SJSA1 (cell line): ENCODE data around the genes MGMT and C10orf143.

DNA sequence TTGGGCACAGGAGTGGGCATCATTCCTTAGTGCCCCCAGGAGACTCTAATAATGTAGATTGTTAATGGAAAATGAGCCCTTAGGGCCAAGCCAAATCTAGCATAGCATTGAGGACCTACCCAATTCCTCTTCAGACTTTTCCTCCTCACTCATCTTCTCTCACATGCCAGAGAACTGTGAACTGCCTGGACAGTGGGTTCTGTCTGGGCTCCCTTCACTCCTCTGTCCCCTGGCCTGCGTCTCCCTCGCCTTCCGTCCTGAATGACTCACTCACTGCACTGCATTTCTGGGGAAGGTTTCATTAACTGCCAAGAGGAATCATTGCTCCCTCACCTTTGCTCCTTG, 89.2 kb downstream of the MKI67 start:
- RAMPAGE, long total RNA: no peak

- RAMPAGE, long total RNA: no peak
Measured at GRCh38 chr10:128059201-128060376, 66.6 kb downstream of the MKI67 start.

GRCh38 chr10:128064820-128065176, 61.4 kb downstream of the MKI67 start:
- RAMPAGE, long total RNA: no peak

DNA sequence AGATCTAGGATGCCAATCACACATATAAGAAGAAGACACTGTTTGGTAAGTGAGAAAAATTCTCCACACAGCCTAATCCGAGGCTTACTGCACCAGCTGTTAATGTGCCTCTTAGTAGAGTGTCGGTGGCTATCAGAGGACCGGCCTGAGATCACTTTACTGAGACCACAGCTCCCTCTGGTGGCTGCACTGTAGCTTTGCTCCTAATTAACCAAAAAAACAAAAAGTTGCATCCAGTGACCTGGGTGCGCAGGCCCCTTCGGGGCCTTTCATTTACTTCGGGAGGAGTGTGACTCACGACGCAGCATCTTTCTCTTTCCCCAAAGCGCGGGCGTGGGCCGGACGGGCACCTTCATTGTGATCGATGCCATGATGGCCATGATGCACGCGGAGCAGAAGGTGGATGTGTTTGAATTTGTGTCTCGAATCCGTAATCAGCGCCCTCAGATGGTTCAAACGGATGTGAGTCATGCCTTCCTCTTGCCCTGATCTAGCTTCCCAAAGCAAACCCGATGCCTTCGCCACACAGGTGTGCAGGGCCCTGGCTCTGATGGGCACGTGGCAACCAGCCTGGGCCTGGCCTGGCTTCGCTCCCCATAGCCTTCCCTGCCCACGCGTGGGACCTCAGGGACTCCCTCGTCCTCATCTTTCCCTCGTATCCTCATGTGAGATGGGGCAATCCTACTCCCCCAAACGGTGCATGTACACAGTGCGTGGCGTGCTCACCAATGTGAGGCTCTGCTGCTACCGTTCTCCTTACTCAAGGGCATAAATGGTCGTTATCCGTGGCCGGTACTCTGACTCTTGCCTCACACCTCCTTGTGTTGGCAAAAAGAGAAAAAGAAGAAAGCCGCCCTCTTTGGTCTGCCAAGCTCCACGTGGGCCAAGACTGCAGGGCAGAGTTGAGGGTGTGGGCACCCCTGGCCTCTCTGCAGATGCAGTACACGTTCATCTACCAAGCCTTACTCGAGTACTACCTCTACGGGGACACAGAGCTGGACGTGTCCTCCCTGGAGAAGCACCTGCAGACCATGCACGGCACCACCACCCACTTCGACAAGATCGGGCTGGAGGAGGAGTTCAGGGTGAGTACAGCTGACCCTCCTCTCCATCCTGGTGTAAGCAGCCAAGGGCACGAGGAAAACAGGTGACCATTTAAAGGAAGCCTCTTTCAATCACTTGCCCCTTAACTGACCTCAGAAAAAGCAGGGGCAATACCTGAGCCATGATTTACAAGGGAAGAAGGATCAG, 56.4 kb downstream of the MKI67 start:
- RAMPAGE, long total RNA: no peak

GRCh38 chr10:128083129-128083923, 42.9 kb downstream of the MKI67 start:
- RAMPAGE, long total RNA: no peak

DNA sequence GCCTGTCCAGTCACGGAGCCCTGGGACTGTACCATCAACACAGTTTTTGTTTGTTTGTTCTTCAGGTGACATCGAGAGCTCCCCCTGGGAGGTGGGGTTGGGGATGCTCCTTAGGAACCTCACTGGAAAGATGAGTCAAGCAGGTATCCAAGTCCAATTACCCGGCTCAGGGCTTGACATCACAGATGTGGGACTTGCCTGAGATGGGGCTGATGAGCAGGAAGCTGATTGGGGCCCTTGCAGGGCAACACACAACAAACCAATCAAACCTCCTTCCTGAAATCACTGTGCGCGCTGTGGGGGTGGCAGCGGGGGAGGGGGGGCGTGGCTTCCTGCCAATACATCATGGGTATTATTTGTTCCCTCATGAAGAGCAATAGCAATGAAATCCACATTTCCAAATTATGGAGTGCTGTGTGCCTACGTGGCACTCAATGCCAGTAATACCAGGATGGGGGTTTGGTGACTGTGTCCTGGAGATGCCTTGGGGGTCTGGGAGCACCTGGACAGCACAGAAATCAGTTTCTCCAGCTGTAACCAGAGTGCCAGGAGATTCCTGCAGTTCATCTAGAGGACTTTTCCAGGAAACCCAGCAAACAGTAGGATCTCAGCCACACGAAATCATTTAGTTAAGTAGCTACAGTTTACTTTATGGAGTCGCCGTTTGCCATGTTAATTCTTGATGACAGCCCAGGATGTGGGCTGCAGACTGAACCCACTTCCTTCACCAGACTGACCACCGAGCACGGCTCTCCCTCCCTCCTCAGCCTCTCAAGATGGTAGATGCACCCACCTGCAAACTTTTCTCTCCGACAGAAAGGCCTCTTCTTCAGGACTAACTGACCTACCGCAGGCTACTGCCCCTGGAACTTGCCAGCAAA, 30.6 kb downstream of the MKI67 start:
- RAMPAGE, long total RNA: no peak

- RAMPAGE, long total RNA: no peak
Measured at GRCh38 chr10:128105148-128106049, 20.8 kb downstream of the MKI67 start.

GRCh38 chr10:129331676-129332175, 135.3 kb upstream of the MGMT start:
- RAMPAGE, long total RNA: no peak

DNA sequence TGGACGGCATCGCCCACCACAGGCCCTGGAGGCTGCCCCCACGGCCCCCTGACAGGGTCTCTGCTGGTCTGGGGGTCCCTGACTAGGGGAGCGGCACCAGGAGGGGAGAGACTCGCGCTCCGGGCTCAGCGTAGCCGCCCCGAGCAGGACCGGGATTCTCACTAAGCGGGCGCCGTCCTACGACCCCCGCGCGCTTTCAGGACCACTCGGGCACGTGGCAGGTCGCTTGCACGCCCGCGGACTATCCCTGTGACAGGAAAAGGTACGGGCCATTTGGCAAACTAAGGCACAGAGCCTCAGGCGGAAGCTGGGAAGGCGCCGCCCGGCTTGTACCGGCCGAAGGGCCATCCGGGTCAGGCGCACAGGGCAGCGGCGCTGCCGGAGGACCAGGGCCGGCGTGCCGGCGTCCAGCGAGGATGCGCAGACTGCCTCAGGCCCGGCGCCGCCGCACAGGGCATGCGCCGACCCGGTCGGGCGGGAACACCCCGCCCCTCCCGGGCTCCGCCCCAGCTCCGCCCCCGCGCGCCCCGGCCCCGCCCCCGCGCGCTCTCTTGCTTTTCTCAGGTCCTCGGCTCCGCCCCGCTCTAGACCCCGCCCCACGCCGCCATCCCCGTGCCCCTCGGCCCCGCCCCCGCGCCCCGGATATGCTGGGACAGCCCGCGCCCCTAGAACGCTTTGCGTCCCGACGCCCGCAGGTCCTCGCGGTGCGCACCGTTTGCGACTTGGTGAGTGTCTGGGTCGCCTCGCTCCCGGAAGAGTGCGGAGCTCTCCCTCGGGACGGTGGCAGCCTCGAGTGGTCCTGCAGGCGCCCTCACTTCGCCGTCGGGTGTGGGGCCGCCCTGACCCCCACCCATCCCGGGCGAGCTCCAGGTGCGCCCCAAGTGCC, at the start of gene MGMT:
MGMT (plus strand) TSS at position 670 of the 886 bp plus-strand sequence.
- RAMPAGE, long total RNA: no peak

- RAMPAGE, long total RNA: no peak
Measured at GRCh38 chr10:129777577-129777987, 186.5 kb downstream of the EBF3 start.

DNA sequence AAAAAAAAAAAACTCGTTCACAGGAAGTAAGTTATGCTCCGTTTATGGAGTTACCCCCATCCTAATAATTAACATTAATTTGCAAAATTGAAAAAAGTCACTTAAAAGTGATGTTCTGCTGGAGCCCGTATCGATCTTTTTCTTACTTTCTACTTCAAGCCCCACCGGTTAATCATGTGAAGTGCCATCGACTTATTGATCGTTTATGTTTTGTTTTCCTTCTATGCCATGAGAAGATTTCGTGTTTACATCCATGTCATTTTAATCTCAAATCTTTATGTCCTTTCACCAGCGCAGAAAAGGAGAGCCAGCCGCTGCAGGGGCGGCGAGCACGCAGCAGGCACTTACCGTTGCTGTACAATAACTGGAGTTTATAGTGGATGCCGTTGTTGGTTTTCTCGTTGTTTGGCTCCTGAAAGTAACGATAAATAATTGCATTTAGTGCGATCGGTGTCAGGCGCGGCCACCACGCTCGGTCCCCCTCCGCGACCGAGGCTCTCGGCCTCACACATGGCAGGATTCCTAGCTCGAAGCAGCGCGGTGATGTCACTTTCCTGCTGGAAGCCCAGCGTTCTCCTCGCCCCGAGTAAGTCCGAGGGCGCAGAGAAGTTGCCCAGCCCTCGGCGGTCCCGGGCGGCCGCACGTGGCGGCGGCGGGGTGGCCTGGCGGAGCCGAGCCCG, 1.3 kb downstream of the EBF3 start:
- RAMPAGE, long total RNA: no peak

DNA sequence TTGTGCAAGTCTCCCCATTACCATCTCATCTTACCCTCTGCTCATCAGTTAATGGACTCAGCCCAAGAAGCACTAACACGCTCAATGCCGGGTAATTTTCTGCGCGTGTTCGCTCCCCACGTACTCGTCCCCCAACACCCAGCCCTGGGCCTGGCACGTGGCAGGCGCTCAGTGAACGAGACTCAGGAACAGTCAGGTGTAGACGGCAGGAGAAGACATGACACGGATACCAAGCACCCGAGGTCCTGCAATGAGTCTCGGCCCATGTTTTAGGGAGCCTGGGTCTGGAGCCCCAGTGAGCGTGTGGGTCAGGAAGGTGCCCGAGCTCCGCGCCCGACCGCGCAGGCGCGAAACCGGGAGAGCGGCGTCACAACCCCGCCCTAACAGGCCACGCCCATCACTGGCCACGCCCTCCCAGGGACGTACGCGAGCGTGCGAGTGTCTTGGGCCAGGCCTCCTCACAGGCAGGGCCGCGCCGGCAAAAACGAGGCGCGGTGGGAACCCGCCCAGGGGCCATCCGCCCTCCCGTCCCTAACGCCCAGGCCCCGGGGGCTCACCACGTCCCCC, 400 bp downstream of the C10orf143 start:
- RAMPAGE, long total RNA: no peak

GRCh38 chr10:130110714-130111033, at the start of gene C10orf143:
TSS of gene C10orf143 (minus strand) at chr10:130110830.
- RAMPAGE, long total RNA: no peak

GRCh38 chr10:130111034-130112168, 771 bp upstream of the C10orf143 start:
- RAMPAGE, long total RNA: no peak

DNA sequence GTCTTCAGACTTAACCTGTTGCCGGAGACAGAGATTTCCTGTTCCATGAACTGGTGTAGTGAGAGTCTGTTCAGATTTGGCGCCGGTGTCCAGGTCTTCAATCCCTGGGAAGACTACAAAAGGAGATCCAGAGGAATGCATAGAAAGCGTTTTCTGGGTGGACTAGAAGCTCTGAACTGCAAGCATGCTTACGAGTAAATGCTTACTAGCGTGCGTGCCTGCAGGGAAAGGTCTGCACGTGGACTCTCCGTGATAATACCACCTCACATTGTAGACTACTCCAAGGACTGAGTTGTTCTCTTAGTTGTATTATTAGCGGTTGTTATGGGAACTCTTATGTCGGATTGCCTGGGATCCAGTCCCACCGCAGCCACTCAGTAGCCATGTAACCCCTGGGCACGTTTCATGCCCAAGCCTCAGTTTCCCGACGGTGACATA, 958 bp downstream of the GLRX3 start:
- RAMPAGE, long total RNA: no peak

DNA sequence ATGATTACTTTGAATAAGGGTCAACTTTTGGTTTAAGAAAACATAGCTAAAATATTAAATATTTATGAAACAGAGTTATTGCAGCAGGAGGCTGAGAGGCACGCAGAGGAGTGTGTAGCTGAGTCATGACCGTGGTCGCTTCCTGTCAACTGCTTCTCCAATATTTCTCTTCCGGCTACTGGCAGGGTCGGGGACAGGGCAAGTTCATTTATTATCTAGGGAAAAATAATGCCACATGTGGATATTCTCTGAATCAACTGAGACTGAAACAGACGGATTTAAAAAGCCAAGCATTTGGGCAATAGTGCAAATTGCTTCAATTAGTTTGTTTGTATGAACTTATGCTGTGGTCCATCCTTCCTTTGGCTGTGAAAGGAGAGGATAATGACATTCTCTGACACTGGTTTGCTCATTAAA, 495.3 kb downstream of the GLRX3 start:
- RAMPAGE, long total RNA: no peak

DNA sequence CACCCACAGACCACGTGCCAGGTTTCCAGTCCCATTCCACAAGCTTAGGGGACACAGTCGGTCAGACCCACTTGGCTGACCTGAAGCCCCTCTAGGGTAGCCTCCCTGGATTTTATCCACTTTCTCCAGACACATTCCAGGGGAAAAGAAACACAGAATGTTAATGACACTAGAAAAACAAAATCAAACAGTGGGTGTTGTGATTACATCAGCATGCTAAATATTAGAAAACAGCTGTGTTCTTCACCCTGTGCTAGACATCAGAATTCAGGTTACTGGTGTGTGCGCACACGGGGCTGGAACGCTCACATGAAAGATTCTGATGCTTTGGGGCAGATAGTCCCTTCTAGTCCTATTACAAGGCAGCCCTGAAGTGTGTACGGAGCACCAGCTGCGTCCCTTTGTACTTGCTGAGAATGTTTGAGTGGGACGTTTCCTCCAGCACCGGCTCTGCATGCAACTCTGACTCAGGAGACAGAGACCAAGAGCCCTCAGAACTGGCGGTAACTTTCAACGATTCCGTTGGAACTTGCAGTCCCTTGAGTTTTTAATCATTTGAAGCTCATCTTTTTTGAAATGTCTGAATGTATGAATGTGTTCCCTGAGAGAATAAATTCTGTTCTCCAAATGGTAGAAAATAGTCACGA, 75.4 kb upstream of the PPP2R2D start:
- RAMPAGE, long total RNA: no peak

GRCh38 chr10:131900241-131900736, 519 bp upstream of the PPP2R2D start:
- RAMPAGE, long total RNA: no peak

- RAMPAGE, long total RNA: no peak
Measured at GRCh38 chr10:131912573-131913100, 11.8 kb downstream of the PPP2R2D start.

- RAMPAGE, long total RNA: no peak
Measured at GRCh38 chr10:131961606-131962512, 19.9 kb downstream of the BNIP3 start.